Vermiform appendix (tissue), 1 donor: ENCODE measurements around a stretch of chr17.

GRCh38 chr17:41536768-41537462, 8.8 kb upstream of the KRT19 start:
- PRO-cap = no peak

GRCh38 chr17:41540280-41540727, 12.2 kb upstream of the KRT19 start:
- PRO-cap = no peak

DNA sequence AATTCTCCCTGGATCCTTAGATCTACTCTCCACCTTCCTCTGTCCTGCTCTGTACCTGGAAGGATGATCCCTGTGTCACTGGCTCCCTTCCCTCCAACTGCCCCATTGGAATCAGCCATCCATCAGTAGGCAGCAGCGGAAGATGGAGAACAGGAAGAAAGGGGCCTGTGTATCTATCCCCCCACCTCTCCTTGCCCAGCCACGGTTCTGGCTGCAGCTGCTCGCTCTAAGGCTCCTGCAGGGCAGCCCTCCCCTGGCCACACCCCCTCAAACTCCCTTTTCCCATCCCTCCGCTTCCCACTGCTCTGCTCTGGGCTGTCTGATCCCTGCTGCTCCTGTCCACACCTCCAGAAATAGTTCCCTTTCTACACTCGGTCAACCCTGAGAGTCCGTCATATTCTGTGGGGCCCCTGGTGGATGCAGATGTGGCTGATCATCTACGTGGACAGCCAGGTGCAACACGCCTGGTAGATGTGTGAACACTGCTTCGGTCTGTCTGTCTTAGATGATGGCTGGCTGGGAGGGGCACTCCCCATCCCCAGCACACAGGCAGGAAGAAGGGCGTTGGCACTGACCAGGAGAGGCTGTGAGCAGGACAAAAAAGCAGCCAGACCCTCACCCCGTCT, 19.2 kb upstream of the KRT19 start:
- PRO-cap = no peak

DNA sequence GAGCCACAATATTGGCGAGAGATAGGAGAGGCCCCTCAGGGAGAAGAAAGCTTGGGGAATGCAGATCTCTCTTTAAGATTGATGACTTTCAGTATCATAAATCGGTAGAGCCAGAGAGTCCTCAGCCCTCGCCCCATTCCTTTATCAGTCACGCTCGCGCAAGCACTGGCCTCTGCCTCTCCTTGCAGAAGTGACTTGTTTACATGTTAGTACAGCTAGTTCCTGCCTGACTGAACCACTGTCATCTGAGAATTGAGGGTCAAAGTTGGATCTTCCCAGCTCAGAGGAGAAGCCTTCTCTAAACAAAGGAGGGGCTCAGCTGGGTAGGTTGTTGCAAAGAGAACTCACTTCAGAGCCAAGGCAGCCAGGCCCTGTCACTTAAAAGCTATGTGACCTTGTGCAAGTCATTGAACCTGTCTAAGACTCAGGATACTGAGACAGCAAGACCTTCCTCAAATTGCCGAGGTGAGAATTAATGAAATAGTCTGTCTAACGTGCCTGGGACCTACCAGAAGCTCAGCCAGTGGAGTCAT, 21.6 kb upstream of the KRT19 start:
- PRO-cap = no peak

DNA sequence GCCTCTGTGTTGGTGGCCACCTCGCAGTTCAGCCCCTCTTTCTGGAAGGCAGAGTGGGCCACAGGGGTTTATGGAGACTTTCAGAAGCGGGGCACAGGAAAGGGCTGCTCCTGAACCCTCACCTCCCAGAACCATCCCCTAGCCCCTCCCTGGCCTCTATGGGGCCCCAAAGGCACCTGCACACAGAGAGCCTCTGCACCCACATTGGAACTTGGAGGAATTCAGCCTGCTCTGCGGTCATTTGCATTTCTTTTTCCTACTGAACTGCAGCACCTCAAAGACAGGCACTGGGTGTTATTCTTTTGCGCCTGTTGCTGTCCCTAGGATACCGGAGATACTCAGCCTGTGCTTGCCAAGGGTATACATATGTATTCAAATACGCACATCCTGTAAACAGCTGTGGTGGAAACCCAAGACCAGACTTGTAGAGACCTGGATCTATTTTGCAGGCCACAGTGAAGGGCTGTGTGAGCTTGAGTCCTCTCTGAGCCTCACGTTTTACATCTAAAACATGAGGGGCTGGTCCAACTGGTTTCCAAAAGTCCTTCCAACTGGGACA, 4.1 kb upstream of the KRT17 start:
- PRO-cap = no peak

DNA sequence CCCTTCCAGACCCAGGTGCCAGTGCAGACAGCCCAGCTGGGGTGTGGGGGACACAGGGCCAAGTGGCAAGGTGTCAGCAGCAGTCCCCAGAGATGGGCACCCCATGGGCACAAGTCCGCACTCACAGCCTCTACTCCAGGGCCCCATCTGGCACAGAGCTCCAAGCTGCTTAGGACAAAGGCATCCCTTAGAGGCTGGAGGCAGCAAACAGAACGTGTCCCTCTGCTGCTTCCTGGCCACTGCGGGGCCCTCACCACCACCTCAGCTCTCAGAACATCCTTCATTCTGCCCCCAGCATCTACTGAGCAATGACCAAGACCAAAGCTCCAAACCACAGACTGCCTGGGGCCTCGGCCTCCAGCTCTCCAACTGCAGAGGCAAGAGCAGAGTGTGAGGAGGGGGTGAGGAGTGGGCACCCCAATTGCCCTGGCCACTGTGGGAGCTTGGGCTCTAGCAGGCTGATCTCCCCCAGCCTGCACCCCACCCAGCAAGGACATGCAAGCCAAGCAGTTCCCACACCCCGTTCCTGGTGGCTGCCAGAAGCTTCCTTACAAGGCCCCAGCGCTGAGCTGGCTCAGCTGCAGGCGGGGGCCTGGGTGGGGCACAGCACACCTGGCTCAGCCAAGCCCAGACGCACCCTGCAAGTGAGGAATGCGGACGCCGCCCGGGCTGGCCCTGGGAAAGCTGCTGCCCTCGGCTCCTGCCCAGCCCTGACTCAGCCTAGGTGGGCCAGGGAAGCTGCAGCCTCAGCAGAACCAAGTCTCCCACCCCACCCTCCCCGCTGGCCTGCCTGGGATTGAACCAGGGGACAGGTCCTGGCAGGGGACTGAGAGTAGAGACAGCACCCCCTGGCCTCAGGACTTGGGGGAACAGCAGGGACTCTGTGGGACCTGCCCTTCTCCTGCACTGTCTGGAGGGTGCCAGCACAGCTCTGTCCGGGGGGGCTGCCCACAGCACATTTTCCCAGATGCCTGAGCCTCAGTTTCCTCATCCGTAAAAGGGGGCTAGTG, 29.6 kb upstream of the KRT17 start:
- PRO-cap = bidirectional peak, plus-strand start at position 718 of the sequence, minus-strand start at position 528 of the sequence

GRCh38 chr17:41656339-41656838, 32.0 kb upstream of the KRT17 start:
- PRO-cap = no peak

GRCh38 chr17:41689672-41690381, 1.1 kb downstream of the EIF1 start:
- PRO-cap = no peak

DNA sequence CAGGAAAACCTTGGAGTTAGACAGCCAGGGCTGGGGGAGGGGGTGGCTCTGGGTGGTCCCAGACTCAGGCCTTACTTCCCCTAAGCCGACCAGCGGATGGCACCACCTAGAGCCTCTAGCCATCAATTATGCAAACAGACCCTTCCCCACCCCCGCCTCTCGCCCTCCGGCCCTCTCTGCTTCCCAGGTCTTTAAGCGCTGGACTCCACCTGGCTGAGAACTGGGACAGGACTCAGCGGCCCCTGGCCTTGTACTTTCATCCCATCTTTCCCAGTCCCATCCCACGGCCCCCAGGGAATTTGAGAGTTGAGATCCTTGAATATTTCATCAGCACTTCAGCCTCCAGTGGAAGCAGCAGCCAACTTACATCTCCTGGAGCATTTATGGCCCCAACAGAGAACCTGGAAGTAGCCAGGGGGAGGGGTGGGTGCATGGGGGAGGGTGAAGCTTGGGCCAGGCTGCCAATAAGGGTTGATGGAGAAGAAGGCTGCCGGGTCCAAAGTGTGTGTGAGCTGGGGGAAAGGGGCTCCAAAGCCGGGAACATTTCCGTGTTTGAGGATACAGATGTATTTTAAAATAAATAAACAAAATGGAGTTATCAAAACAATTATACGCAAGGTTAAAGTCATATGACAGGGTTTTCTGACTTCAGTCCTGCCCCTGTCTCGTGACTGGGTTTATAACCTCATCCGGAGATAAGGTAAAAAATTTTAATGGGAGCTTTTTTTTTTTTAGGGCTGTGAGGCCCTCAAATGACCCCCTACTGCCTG, 7.5 kb upstream of the JUP start:
- PRO-cap = no peak

GRCh38 chr17:41813126-41813386, 252 bp downstream of the FKBP10 start:
- PRO-cap = no peak

DNA sequence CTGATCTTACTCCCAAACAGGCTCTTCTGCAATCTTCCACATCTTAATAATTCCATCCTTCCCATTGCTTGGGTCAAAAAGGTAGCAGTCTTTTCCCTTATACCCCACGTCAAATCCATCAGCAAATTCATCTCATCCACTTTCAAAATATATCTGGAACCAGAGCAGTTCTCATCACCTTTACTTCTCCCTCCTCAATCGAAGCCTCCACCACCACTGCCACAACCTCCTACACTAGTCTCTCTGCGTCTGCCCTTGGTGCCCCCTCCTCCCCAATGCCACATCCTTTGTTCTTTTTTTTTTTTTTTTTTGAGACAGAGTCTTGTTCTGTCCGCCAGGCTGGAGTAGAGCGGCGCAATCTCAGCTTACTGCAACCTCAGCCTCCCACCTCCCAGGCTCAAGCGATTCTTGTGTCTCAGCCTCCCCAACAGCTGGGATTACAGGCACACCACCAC, 2.3 kb downstream of the KLHL11 start:
- PRO-cap = no peak

- PRO-cap = no peak
Observed at GRCh38 chr17:41919498-41919859, 728 bp upstream of the ACLY start.

GRCh38 chr17:41976122-41977075, 9.8 kb downstream of the CNP start:
- PRO-cap = no peak

- PRO-cap = no peak
Observed at GRCh38 chr17:41984497-41984841, 17.9 kb downstream of the CNP start.

GRCh38 chr17:42018354-42018753, 1.1 kb upstream of the DNAJC7 start:
- PRO-cap = no peak

GRCh38 chr17:42063603-42064063, 13.2 kb upstream of the C17orf113 start:
- PRO-cap = no peak

DNA sequence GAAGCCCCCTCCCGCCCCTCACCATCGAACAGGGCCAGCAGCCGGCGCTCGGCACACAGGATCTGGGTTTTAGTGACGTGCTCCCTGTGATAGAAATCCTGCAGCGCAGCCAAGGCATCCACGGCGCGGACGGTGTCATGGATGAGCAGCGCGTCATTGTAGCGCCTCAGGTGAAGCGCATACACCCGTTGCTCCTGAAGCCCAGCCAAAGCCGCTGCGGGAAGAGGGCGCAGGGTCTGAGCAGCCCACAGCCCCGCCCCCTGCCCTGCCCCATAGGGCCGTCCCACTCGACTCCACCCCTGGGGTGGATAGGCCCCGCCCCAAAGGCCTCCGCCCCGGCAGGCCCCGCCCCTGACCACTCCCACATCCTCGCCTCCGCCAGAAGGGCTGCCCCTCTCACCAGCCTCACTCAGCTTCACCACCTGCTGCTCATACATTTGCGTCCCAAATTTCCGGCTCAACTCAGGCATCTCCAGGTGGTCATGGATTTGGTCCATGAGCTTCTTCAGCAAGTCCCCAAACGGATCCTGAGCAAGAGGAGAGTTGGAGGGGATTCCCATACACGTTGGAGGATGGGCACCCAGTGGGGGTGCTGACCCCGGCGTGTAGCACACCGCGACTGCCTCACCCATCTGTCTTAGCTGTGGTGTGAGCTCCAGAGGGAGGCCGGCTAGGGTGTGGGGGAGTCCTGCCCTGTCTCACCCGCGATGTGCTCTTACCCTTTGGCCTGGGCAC, 4.8 kb downstream of the DHX58 start:
- PRO-cap = no peak

DNA sequence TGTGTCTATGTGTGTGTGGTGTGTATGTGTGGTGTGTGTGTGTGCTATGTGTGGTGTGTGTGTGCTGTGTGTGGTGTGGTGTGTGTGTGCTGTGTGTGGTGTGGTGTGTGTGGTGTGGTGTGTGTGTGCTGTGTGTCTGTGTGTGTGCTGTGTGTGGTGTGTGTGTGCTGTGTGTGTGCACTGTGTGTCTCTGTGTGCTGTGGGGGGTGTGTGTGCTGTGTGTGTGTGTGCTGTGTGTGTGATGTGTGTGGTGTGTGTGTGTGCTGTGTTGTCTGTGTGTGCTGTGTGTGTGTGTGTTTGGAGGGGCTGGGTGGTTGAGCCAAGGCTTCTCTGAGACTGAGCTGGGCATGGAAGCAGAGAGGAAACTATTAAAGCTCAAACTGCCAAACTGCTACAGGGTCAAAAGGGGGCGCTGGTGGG, 27.6 kb upstream of the GHDC start:
- PRO-cap = no peak

DNA sequence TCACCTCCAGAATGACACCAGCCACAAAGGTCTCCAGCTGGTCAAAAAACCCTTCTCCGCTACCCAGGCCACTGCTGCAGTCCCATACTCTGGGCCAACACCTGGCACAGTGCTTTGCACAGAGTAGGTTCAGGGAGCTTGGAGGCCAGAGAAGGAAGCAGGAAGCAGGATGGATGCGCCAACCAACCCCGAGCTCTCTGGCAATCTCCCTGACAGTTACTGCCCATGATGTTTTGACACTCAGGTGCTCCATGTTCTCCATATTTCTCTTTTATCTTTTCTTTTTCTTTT, 1.2 kb upstream of the STAT5B start:
- PRO-cap = no peak

GRCh38 chr17:42302481-42302680, 14.1 kb downstream of the STAT5A start:
- PRO-cap = no peak